Mesenchymal stem cell of Wharton's jelly (primary cell): ENCODE measurements around a stretch of chr19.

GRCh38 chr19:58381253-58381615 is 404 bp upstream of the ZNF837 start:
- CAGE, long polyA plus RNA: no peak

- CAGE, long polyA plus RNA: no peak
Observed at GRCh38 chr19:58440330-58440569, 297 bp upstream of the ZNF132 start.

DNA sequence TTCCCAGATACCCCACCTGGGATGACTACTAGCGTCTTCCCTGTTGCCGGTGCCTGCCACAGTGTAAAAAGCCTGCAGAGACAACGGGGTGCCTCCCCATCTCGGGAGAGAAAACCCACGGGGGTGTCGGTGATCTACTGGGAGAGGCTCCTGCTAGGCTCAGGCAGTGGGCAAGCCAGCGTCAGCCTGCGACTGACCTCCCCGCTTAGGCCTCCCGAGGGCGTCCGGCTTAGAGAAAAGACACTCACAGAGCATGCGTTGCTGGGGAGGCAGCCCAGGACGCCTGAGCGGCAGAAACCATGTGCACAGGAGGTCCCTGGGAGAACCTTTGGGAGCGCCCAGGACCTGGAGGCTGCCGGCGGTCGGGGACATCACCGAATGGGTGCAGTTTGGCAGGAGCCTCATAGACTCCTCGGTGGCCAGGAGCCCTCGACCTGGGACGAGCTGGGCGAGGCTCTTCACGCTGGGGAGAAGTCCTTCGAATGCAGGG is 3.9 kb downstream of the ZNF324 start:
- CAGE, long polyA plus RNA: no peak

GRCh38 chr19:58544567-58545665 is 1.1 kb downstream of the TRIM28 start:
- CAGE, long polyA plus RNA: start-site peak on the plus strand at chr19:58544749-58544754, 180 and 73 reads in 2 replicates

DNA sequence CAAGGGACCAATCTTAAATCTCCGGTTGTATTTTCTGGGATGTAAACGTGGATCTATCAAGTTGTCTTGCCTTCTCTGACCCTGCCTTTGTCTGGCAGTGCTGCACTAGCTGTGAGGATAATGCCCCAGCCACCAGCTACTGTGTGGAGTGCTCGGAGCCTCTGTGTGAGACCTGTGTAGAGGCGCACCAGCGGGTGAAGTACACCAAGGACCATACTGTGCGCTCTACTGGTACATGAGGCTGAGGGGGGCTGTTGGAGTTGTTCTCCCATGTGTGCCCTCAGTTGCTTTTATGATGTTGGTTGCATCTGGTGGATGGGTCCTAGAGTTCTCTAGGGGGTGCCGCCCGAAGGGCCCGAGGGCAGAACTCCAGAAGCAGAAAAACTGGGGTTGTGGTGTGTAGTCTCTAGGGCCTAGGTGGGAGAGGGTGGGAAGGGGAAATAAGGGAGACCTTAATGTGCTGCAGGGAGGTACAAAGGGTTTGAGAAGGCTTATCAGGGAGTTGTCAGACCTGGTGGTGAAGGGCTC is 1.9 kb downstream of the TRIM28 start:
- CAGE, long polyA plus RNA: no peak

DNA sequence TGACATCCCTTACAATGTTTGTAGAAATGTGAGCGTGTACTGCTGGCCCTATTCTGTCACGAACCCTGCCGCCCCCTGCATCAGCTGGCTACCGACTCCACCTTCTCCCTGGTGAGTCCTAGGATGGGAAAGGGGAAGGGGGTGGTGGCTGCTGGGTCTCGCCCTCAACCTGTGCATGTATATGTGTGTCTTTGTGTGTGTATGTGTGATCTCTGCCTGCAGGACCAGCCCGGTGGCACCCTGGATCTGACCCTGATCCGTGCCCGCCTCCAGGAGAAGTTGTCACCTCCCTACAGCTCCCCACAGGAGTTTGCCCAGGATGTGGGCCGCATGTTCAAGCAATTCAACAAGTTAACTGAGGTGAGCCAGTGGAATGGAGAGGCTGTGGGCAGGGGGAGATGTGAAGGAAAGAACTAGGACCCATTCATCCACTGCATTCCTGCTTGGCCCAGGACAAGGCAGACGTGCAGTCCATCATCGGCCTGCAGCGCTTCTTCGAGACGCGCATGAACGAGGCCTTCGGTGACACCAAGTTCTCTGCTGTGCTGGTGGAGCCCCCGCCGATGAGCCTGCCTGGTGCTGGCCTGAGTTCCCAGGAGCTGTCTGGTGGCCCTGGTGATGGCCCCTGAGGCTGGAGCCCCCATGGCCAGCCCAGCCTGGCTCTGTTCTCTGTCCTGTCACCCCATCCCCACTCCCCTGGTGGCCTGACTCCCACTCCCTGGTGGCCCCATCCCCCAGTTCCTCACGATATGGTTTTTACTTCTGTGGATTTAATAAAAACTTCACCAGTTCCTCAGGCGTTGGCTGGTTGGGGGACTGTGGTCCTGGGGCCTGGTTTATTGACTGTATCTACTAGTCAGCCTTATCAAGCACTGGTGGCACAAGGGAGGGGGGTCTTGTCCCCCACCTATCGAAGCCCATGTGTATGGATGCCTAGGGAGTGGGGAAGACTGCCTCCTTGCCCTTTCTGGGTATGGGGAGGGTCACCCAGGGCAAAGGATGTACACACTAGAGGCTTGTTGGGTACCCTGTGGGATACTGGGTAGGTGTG is 4.7 kb downstream of the CHMP2A start:
- CAGE, long polyA plus RNA: no peak

- CAGE, long polyA plus RNA: no peak
Observed at GRCh38 chr19:58562243-58563247, 4.1 kb upstream of the UBE2M start.

GRCh38 chr19:58571598-58572040 is 1.5 kb downstream of the MZF1 start:
- CAGE, long polyA plus RNA: no peak

GRCh38 chr19:58573869-58574291 is 745 bp upstream of the MZF1 start:
- CAGE, long polyA plus RNA: no peak